ENCODE data around the genes CFLAR, FLACC1, C2CD6, ALS2, SUMO1 and NBEAL1.

DNA sequence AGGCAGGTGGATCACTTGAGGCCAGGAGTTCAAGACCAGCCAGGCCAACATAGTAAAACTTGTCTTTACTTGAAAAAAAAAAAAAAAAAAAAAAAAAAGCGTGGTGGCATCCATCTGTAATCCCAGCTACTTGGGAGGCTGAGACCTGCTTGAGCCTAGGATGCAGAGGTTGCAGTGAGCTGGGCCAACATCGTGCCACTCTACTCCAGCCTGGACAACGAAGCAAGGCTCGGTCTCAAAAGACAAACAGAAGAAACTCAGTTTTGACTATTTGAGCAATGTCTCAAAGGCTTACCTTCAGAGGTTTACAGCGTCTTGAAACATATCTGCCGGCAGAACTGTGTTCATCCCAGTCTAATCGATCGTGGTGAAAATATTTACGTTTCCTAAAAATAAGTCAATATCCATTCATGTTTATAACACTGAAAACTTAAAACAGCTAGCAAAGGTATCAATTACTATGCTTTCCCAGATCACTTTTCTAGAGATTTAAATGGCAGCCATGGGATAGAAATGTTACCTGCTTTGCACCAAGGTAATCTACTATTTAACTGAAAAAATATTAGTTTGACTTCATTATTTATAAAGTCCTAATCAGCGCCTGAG is 10.7 kb downstream of the CLK1 start:
- RRBS: no CpG with 5 or more reads among the region's 10 CpGs

- RRBS: 2% methylated on average over 30 of the region's 61 CpGs
Observed at GRCh38 chr2:201116080-201116767, at the start of gene CFLAR. Gene CFLAR, plus strand, starts transcription at chr2:201116164.

GRCh38 chr2:201183842-201184342 is 951 bp downstream of the CASP10 start:
- RRBS: no CpG with 5 or more reads among the region's 6 CpGs

DNA sequence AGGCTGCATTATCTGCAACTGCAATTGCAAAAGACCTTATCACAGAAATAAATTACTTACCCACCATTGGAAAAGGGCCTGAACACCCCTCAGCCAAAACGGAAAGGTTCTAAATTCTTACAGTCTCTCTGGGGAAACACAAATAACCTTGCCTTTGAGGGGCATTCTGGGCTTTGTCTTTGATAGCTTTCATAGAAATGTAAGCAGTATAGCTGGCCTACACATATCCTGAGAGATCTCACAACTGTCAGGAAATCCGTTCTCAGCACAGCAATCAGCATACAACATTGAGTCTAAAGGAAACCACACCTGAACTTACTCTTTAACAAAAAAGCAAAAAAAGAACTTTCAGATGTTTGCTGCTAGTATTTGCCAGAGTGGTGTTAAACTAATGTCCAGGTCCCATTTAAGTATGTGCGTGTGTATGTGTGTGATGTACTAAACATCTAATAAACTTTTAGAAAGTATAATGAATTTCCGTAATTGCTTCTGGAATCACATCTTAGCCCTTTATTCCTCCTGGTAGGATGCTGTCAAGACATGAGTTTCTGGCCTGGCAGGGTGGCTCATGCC is 8.7 kb downstream of the CASP10 start:
- RRBS: no CpG with 5 or more reads among the region's 4 CpGs

DNA sequence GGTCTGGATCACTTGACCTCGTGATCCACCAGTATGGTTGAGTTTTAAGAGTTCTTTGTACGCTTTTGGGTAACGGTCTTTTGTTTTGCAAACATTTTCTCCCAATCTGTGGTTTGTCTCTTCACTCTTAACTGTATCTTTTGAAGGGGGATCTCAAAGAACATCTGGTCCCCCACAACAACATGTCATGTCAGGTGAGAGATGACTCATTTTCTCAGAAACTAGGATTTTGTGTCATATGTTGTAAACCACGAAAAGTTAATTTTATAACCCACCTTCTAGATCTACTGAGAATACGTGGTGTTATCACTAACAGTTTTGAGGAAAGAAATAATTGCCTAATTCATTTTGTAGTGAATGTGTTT is 7.9 kb upstream of the CASP8 start:
- RRBS: no CpG with 5 or more reads among the region's 5 CpGs

DNA sequence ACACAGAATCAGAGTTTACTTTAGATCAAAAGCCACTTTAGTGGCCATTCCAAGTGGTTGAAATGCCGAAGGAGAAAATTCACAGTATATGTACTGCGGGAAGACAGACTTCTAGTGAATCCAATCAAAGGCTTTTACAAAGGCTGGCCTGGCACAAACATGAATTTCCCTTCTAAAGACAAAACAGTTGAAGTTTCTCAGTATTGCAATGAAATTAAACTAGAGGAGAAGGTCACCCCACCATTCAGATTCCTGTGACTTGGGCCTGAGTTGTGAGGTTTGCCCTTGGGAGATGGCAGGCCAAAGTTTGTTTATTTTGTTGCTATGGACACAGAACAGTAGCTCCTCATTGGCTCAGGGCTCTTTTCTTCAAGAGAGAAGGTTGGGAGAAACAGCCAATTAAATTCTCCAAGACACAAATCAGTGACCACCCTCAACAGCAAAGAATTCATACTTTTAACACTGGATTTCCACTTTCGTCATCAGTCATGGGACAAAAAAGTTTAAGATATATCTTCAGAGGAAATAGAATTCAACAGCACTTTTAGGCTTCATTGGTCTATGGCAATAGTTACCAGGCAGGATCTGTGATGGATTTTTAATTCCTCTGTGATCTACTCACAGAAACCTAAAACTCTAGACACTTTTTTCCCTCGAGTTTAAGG is at the start of gene FLACC1:
FLACC1 (minus strand) TSS at position 273 of the 665 bp plus-strand sequence.
- RRBS: no CpG with 5 or more reads among the region's 4 CpGs

DNA sequence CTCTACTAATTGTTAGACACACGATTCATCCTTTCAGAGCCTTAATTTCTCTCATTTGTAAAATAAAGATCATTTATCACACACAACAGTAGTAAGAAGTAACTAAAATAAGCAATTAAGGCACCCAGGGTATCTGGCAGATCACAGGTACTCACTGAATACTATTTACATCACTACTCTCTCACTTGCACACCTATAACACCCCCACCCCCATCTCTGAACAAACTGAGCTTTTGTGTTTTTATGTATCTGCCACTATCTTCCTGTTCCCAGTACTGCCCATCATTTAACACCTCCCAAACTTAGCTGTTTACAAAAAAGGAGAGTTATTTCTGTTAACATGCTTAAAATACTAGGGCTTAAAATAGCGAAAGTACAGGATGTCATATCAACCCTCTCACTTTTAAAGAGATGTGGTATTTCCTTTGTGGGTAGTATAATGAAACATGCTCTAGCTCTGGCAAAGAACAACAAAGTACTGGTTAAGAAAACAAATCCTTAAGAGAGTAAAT is 37.2 kb downstream of the TRAK2 start:
- RRBS: no CpG with 5 or more reads among the region's 2 CpGs

- RRBS: no CpG with 5 or more reads among the region's 37 CpGs
Observed at GRCh38 chr2:201618886-201619829, at the start of gene C2CD6. Gene C2CD6, minus strand, starts transcription at chr2:201619178.

GRCh38 chr2:201780683-201781801 is at the start of gene ALS2:
Gene ALS2, minus strand, starts transcription at chr2:201780933.
- RRBS: 3% methylated on average over 22 of the region's 67 CpGs

GRCh38 chr2:201881130-201881449 is 74.8 kb downstream of the CDK15 start:
- RRBS: no CpG with 5 or more reads among the region's 4 CpGs

DNA sequence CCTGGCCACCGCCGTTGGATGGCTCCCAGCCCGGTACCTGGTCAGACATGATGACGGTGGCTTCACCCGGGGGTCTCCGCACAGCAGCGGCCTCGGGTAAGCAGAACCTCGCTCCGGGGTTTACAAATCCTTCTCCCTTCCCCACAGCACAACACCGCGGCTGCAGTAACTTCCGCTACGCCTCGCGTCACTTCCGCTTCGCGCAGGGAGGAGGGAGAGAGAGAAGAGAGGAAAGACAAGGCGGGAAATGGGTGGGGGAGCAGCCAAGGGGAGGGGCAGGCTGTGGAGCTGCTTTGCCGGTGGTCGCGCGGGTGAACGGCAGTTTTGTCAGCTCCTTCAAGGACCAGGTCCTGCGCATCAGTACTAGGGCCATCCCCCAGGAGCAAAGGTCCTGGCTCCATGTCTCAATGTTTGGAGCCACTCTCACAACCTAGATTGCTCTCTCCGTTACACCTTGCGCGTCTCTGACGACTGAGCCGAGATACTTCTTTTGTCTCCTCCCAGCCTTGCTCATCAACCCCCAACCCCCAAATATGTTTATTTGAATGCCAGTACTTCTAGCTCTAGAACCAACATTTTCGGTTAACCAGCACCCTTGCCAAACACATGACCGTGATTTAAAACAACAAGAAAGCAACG is at the start of gene SUMO1:
SUMO1 (minus strand) TSS at position 195 of the 639 bp plus-strand sequence.
- RRBS: 0% methylated on average over 1 of the region's 34 CpGs

DNA sequence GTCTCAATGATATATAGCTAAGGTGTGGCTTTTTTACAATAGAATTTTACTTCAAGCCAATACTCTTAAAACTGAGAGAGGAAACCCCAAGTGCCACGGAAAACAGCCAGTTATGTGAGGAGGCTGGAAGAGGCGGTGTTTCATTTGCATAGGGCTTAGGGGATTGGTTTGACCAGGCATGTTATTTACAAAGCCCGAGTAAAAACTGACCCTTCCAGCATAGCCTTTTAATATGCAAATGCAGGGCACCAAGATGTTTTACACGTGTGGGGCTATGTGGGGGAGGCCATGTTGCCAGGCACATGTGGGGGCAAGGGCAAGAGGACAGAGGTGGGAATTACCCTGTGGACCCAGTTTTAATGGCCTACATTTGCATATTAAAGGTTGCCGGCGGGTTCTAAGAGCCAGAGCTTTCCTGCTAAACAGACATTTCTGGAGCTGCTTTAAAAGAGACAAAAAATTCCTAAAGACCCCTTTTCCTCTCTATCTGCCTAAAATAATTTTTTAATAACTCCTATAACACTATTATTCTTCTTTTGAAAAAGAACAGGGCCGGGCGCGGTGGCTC is 11.5 kb upstream of the SUMO1 start:
- RRBS: no CpG with 5 or more reads among the region's 9 CpGs

- RRBS: no CpG with 5 or more reads among the region's 5 CpGs
Observed at GRCh38 chr2:202501844-202502408, 125.8 kb downstream of the BMPR2 start.

GRCh38 chr2:202766137-202766873 is 105.3 kb downstream of the ICA1L start:
- RRBS: no CpG with 5 or more reads among the region's 5 CpGs

- RRBS: 2% methylated on average over 11 of the region's 55 CpGs
Observed at GRCh38 chr2:203014298-203015060, at the start of gene NBEAL1. Gene NBEAL1, plus strand, starts transcription at chr2:203014875.

- RRBS: no CpG with 5 or more reads among the region's 17 CpGs
Observed at GRCh38 chr2:203190431-203190949, 48.3 kb upstream of the CYP20A1 start.

DNA sequence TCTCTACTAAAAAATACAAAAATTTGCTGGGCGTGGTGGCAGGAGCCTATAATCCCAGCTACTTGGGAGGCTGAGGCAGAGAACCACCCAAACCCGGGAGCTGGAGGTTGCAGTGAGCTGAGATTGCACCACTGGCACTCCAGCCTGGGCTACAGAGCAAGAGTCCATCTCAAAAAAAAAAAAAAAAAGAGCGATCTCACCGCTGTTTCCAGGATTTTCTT is 28.8 kb downstream of the CYP20A1 start:
- RRBS: no CpG with 5 or more reads among the region's 4 CpGs

DNA sequence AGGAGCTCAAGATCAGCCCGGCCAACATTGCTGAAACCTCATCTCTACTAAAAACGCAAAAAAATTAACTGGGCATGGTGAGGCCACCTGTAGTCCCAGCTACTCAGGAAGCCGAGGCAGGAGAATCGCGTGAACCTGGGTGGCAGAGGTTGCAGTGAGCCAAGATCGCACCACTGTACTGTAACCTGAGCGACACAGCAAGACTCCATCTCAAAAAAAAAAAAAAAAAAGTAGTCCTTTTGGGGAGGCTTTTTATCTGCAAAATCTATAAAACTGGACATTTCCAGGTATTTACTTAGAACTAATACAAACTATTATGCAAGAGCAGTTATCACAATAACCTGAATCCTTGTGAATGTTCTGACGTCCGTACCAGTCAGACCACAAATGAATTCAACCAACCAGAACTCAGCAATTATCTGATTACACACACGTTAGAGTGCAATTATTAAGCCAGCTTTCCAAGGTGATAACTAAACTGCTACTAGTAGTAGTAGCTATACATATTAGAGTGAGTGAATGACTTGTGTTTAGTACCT is 8.8 kb upstream of the RAPH1 start:
- RRBS: no CpG with 5 or more reads among the region's 10 CpGs

- RRBS: no CpG with 5 or more reads among the region's 6 CpGs
Observed at GRCh38 chr2:203631247-203631720, 75.2 kb upstream of the CD28 start.

Data from amniotic epithelial cell (primary cell).